Karpas-422 (cell line): Measurements from ENCODE around the genes ZNF513 and CCDC121.

DNA sequence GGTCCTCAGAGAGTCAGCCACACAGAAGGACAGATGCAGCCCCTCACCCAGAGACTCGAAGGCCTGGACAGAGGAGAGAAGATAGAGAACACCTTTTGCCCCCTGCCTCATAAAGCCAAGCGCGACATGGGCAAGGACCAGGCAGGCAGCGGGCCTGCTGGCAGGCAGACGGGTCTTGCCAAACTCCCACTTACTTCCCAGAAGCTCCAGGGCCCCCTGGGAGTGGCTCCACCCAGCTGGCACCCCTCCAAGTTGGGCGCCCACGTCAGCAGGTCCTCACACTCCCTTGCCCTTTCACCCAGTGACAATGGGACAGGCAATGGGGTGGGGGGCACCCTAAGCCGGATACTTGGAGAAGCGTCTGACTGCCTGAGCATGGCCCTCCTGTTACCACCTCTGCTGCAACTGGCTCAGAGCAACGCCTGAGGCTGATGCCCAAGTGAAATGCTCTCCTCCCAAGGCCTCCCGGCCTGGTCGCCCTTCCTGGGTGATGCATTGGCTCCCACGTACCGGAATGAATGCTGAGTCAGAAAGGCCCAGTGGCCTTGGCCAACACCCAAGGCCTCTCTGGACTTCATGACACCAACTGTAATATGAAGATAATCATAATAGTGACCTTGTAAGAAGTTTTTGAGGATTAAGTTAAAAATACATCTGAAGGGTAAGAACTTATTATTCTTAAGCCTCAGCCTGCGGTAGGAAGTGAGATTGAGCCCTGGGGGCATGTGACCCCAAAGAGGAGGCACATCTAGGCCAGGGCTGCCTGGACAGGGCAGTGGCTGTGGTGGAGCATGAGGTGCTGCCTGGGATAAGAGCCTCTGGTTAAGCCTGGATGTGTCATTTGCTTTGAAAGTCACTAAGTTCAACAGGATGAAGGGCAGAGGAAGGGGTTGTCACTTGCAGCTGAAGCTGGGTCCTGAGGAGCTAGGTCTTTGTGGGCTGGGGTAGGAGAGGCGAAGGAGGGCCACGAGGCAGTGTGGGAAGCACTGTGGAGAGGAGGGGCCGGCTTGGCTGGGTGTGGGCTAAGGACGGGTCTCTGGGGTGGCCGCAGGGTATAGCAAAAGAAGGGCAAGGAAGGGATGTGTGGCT, 31.7 kb downstream of the KCNK3 start:
- PRO-cap: no peak
- RAMPAGE, long total RNA: no peak

- PRO-cap: no peak
- RAMPAGE, long total RNA: no peak
These were observed 21.3 kb downstream of the MAPRE3 start for GRCh38 chr2:26991609-26992178.

- PRO-cap: no peak
- RAMPAGE, long total RNA: no peak
These were observed 1.1 kb downstream of the OST4 start for GRCh38 chr2:27070244-27070956.

DNA sequence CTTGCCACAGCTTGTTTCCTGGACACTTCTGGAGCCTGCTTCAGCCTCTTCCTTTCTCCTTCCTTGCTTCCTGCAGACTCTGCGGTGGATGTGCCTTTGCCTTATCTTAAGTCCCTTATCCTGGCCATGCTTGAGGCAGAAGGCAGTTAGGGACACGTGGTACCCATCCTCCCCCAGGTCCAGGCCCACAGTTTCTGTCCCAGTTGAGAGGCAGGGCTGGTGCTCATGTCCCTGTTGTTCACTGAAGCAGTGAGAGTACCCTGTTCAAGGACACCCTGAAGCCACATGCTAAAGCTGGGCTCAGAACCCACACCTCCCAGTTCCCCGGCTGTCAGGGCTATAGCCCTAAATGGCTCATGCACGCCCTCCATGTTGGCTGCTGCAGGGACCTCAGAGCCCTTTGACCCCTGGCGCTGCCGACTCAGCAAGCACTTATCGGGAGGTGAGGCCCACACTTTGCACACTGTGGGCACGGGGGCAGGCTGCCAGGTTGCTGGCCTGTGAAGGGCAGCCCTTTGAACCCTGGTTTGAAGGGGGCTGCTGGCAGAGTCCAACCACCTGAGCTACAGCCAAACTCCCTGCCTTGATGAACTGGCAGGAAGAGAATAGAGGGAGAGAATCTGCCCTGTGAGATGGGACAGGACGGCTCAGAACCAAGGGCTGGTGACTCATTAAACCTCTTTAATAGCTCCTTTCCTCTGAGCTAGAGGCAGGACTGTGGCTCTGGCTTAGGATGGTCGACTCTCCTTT, 6.3 kb downstream of the KHK start:
- PRO-cap: no peak
- RAMPAGE, long total RNA: no peak

GRCh38 chr2:27095586-27095999, 9.0 kb downstream of the KHK start:
- PRO-cap: no peak
- RAMPAGE, long total RNA: no peak

DNA sequence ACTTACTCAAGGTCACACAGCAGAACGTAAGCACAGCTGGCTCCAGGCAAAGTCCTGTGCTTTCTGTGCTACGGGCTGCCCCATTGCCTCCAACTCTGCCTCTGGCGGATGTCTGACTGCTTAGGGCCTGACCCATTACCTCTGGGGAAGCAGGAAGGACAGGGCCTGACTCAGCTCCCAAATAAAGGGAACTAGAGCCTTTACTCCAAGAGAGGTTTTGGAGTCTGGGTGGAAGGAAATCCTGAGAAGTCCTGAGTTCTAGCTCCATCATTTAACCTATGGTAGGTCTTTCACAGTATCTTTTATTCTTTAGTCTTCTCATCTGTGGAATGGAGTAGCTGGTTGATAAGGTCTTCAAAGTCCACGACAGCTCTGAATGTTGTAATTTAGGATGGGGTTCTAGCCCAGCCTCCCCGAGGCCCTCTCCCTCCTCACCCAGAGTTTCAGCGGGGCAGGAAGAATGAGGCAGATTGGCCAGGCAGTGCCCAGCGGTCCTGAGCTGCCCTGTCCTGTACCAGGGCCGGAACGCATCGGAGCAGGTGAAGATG, 10.5 kb downstream of the KHK start:
- PRO-cap: no peak
- RAMPAGE, long total RNA: no peak

DNA sequence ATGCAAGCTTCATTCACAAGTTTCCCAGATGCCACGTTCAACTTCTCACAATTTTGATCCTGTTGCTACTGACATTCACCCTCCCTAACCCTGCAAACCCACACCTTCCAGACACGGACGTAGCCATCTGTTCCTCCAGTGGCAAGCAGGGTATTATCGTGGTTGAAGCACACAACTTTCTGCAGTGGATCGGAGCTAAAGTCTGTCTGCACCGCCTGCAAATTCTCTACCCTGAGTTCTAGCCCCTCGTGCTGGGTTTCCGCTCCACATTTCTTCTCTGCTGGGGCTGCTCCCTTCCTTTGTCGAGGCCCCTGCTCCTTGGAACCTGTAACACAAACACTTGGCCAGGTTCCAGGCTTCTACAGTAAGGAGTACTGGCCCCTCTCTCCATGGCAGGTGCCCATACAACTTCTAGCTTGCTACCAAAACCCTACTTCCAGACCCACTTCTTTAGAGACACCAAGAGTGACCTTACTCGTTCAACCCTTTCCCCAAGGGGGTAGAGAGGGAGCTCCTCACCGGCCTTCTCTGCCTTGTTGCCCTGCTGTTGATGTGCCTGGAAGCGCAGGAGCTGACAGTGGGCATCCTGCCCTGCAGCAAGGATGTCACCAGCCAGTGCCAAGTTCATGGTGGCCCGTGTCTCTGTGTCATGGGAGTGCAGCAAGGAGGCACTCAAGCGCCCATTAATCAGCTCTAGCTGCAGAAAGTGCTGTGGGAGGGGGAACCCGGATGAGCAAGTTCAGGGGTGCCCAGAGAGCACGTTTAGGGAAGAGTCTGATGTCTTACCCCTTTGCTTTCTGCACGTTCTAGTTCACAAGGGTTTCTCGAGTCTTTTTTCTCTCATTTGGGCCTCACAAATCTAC, 1.2 kb downstream of the PREB start:
- PRO-cap: no peak
- RAMPAGE, long total RNA: no peak

GRCh38 chr2:27208357-27209116, 3.3 kb upstream of the ATRAID start:
- PRO-cap: no peak
- RAMPAGE, long total RNA: no peak

DNA sequence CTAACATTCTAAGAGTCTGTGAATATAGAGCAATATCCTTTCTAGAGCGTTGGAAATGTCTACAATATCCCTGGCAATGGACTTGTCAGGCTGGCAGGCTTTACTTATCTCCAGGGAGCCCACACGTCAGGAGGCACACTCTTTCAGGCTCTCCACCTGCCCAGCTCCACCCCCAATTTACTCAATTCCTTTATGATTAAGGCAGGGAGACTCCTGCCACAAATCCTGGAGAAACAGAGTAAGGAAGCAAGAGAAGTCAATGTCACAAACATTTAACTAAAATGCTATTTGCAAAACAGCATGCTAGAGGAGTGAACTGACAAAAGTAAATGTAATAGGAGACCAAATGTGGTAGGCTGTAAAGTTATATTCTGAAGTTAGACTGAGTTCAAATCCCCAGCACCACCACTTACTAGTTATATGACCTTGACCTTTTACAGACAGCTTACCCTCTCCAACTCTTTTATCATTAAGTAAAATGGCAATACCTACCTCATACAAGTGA, 1.1 kb upstream of the MPV17 start:
- PRO-cap: no peak
- RAMPAGE, long total RNA: no peak

DNA sequence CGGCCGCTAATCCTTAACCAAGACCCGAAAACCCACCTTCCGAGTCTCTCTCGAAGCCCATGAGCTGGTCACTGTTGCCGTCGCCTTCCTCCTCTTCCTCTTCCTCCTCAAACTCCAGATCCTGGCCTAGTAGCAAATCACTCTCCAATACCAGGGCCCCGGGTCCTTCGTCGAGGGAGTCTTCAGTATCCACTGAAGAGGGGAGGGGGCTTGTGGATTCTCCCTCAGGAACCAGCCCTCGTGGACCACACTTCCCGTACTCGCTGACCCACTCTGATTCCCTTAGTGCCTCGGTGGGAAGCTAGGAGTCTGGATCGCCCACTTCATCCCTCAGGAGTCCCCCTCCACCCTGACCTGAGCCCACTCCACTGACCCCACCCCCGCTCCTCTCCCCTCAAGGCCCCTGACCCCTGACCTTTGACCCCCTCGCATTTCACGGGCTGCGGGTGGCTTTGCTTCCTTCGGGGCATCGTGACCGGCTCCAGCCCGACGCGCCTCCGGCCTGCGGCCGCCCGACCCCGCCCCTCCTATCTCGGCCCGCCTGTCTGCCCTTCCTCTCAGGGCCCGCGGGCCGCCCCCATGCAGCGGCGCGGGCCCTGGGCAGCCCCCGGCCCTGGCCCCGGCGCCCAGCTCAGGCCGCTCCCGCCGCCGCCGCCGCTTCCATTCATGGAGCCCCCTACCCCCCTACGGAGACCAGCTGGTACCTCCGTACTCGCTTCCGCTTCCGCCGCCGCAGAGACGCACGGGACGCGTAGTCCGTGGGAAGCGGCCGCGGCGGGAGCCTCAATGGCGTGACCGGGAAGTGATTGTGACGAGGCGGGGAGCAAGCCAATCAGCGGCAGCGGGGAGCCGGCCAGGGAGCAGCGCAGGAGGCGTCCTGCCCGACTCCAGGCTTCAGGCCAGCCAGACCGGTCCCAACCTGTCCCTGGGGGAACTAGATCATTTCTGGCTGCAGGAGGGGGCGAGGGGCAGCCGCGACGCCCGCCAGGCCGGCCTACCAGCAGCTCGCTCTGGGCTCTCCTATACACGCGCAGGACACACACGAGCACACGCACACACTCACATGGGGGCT, at the start of gene ZNF513:
Gene ZNF513, minus strand, starts transcription at position 678 of the 1,072 bp plus-strand sequence.
- PRO-cap: bidirectional peak, plus-strand start at position 831 of the sequence, minus-strand start at position 668 of the sequence
- RAMPAGE, long total RNA: no peak

GRCh38 chr2:27445927-27446538, 3.9 kb downstream of the KRTCAP3 start:
- PRO-cap: no peak
- RAMPAGE, long total RNA: no peak

GRCh38 chr2:27493661-27493917, 1.4 kb downstream of the FNDC4 start:
- PRO-cap: no peak
- RAMPAGE, long total RNA: no peak

- PRO-cap: no peak
- RAMPAGE, long total RNA: no peak
These were observed 1.5 kb downstream of the ZNF512 start for GRCh38 chr2:27584093-27585012.

- PRO-cap: no peak
- RAMPAGE, long total RNA: no peak
These were observed 6.1 kb downstream of the CCDC121 start for GRCh38 chr2:27622604-27623168.

DNA sequence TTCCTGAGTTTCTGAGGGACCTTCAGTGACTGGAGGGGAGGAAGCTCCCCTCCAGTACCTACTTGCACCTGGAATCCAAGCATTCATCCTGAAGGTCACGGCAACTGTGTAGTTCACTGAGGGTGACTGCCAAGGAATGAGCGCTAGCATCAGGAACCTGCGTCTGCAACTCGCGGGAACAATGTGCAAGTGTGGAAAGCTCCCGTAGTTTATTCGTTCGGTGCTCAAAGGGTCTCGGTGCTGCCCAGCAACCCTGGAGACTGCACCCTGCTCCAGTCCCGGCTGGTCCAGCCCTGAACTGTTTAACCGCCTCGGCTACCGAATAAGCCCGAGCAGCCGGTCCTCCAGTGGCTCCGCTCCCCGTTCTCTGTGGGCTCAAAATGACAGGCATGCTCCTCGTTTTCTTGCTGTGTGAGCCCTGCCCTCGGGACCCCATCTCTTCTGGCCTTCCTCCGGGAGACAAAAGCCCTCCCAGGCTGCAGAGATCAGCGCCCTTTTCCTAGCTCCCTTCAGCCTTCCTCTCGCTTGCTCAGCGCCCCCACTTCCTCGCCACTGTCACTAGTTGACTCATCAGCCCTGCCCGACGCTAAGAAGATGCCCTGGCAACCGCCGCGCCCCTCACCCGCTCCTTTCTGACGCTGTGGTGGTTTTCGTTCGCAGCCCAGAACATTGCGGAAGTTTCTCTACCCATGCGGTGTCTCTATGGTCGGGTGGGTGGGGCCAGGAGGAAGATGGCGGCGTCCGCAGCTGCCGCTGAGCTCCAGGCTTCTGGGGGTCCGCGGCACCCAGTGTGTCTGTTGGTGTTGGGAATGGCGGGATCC, at the start of gene CCDC121:
Gene CCDC121, minus strand, starts transcription at position 685 of the 821 bp plus-strand sequence.
- PRO-cap: bidirectional peak, plus-strand start at position 703 of the sequence, minus-strand start at position 634 of the sequence
- RAMPAGE, long total RNA: no peak

GRCh38 chr2:27725180-27726005, 46.1 kb upstream of the MRPL33 start:
- PRO-cap: no peak
- RAMPAGE, long total RNA: no peak

DNA sequence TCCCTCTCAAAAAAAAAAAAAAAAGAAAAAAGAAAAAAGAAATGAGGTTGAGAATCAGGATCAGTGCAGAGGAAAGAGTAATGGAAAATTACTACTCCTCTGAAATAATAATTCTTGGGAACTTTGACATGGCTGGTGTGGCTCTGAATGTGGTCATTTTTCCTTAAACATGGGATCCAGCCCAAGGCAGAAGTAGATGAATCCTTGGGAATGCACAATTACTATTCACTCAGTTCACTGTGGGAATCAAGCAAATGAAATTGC, 8.8 kb upstream of the MRPL33 start:
- PRO-cap: no peak
- RAMPAGE, long total RNA: no peak

- PRO-cap: bidirectional peak, plus-strand start at chr2:27891348, minus-strand start at chr2:27891260
- RAMPAGE, long total RNA: no peak
These were observed 449 bp downstream of the BABAM2 start for GRCh38 chr2:27890919-27891437.

DNA sequence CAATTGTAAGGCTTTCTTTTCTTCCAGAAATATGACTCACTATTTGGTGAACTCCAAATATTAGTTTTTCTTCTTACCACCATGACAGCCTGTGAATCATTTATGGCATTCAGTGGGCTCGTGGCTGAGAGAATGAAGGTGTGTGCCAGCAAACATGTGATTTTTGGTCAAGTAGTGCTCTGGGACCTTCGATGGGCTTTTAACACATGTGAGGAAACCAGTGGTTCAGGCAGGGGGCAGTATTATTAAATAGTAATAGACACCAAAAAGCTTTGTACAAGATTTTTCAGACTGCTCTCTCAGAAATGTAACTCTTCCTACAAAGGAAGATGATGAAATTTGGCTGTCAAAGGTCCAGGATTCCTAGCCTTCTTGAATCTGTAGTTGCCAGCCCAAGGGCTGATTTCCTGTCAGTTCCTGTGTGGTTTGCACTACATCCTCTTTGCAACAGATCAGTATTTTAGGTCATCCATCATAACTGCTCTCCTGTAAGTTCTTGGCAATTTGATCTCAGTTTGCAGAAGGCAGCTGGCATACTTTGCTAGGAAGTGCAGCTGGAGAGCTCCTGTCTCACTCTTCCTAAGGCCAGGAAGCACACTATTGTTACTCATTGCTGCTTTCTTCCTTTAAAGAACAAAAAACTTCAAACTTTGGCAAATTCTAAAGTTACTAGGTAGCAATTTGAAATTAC, 64.4 kb downstream of the BABAM2 start:
- PRO-cap: no peak
- RAMPAGE, long total RNA: no peak

GRCh38 chr2:28328492-28328709, 64.3 kb upstream of the FOSL2 start:
- PRO-cap: no peak
- RAMPAGE, long total RNA: no peak